A172 (cell line): ENCODE measurements around the genes OTOP3 and SUMO2.

DNA sequence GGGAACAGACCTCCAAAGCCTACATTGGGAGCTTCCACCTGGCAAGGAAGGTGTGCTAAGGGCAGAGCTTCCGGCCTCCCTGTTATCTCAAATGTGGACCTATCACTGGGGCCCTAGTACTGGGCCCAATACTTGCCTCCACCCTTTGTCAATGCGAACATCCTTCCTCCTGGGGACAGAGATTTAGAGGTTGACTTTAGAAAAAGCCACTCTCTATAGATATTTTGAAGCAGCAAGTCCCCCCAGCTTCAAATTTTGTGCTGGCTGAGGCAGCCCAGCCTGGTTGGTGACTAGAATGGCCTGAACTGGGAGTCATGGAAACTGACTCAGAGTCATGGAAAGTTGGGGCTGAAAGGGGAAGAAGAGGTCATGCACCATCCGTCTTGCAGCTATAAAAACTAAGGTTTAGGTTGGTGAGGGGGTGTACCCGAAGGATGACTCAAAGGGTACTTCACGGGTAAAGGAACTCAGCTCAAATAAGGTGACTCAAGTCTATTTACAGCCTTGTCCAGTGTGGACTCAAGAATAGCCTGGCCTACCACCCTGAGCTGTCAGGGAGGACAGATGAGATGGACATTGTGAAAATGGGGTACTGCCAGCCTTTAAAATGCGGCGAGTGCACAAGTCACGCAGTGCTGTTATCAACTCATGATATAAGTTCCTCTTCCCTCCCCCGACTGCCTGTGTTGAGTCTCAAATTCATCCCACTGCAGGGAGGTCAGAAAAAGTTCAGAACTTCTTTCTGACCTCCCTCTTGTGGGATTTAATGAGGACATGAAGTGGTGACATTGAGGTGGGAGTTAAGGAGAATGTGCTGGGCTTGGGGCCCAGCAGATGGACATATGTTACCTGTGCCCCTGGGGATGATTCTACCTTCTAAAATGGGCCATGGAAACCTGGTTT lies 18.6 kb downstream of the CD300LB start:
- RAMPAGE, long total RNA = no peak

DNA sequence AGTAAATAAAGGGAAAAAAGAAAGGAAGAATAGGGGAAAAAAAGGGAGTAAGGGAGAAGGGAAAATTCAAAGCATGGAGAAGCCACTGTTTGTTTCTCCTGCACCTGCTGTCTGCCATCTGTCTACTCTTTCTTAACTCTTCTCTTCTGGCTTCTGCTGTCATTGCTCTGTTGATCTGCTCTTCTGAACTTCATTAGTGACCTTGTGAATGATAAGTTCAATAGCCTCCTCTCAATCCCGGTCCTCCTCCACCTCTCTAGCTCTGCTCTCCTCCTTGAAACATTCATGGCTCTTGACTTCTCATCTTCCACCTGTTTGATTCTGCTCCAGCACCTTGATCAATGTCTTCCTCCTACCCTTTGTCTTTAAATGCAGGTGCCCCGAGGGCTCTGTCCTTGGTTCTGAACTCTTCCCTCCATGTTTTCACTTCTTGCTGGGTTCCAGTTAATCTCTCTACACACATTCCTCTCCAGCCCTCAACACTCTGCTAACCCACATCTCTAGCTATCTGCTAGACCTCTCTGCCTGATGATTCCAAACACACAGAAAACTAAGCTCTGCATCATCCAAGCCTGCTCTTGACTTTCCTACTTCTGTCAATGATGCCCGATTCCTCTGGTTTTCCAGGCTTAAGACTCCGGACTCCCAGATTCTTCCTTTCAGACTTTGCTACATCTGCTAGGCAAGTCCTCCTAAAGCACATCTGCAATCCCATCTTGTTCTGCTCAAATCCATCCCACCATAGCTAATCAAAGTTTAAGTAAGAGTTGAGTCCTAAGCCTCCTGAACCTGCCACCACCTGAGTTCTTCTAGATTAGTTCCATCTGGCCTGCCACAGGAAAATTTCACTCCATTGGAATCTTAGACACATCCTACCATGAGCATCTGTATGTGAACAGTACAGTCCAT lies 13.4 kb downstream of the CD300E start:
- RAMPAGE, long total RNA = no peak

GRCh38 chr17:74663824-74664261 lies 40.3 kb upstream of the CD300E start:
- RAMPAGE, long total RNA = no peak

- RAMPAGE, long total RNA = no peak
These were observed 9.5 kb downstream of the NHERF1 start for GRCh38 chr17:74757555-74758774.

DNA sequence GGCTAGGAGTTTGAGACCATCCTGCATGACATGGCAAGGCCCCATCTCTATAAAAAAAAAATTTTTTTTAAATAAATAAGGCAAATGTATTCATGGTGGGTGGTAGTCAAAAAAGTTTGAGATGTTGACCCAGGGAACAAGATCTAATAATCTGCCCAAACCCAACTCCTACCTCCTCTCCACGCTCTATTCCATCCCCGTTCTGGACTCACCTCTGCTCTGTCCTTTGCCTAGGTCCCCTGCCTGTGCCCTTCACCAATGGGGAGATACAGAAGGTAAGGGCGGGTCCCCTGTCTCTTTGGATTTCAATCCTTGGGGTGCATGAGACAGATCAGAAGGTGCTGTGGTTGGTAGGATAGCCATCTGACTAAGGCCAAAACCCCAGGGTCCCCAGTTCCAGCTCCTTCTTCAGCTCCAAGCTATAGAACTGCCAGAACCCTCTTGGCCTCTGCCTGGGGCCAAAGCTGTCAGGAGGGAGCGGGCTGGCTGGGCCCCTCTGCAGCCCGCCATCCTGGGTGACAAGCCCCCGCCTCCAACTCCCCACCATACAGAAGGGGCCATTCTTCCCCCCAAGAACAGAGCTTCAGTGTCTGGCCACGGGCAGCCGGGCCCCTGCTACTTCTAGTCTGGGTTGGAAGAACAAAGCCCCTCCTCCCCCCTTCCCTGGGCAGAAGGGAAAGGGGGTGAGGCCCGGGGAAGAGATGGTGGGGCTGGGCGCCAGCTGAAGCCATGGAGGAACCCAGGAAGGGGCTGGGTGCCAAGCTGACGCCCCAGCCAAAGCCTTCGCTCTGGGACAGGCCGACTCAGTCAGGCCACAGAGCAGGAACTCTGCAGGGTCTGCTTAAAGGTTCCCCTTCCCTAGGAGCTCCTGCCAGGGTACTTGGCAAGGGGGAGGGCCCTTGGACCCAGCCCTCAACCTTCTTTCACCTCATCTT lies 9.2 kb downstream of the NAT9 start:
- RAMPAGE, long total RNA = no peak

- RAMPAGE, long total RNA = no peak
These were observed 15.1 kb downstream of the TMEM104 start for GRCh38 chr17:74791450-74791820.

- RAMPAGE, long total RNA = no peak
These were observed 12.5 kb downstream of the GRIN2C start for GRCh38 chr17:74847180-74847651.

GRCh38 chr17:74873852-74874060 lies 962 bp upstream of the FDXR start:
- RAMPAGE, long total RNA = no peak

DNA sequence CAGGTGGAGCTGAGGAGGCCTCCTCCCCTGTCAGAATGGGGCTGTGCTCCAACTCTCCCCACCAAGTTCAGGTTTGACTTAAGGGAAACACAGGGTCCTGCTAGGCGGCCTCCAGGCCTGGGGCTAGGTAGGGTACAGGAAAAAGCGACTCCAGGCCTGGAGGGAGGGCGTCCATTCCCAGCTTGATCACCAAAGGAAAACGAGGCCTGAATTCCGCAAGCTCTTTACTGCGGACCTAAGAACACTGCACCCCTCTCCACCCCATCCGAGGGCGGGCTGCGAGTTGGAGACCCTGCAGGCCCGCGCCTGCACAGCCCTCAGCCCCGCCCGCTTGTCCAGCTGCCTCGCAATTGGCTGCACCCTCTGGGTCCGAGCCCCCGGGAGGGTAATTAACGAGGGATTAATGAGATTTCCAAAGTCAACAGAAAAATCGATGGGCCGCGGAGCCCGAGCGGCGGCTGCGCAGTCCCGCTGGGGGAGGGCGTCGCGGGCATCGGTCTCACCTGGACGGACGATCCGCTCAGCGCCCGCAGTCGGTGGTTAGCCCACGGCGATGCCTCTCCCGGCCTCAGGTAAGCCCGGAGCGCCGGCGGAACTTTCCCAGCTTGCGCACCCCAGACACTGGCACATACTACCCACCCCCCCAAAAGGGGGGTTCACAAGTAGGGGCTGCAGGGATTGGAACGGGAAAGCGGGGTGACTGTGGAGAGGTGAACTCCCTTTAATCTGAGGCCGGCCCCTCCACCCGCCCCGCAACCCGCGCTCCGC lies at the start of gene OTOP3:
Gene OTOP3, plus strand, starts transcription at position 530 of the 768 bp plus-strand sequence.
- RAMPAGE, long total RNA = no peak

- RAMPAGE, long total RNA = no peak
These were observed 550 bp downstream of the HID1 start for GRCh38 chr17:74971870-74972548.

DNA sequence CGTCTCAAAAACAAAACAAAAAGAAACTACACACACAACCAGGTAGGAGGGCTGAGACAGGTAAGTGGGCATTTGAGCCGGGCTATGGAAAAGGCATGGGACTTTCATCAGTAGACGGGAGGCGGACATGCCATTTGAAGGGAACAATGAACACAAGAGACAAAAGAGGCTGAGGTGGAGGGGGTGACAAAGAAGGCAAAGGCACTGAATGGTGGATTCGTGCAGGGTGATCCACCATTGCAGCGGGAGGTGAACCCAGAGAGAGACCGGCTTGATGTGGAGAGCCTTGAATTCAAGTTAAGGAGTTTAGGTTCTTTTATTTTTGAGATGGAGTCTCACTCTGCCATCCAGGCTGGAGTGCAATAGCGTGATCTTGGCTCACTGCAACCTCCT lies 9.4 kb downstream of the MRPL58 start:
- RAMPAGE, long total RNA = no peak

DNA sequence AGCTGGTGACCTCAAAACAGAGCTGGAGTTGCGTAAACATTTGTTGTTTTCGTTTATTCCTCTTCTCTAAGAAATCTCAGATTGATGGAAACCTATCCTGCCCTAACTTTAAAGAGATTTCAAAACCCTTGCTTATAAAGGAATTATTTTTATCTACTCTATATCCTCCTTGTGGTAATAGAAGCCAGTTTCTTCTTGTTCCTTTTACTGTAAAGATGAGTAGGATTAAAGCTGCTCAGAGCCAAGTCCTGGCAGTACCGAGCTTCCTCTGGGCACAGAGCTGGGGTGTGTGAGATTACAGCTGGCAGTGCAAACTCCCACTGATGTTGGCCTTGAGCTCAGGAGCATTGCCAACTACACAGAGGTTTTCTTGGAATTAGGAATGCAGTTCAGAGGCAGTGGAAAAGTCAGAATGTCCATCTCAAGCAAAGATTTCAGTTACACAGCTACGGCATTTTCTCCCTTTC lies 1.4 kb downstream of the KCTD2 start:
- RAMPAGE, long total RNA = no peak

DNA sequence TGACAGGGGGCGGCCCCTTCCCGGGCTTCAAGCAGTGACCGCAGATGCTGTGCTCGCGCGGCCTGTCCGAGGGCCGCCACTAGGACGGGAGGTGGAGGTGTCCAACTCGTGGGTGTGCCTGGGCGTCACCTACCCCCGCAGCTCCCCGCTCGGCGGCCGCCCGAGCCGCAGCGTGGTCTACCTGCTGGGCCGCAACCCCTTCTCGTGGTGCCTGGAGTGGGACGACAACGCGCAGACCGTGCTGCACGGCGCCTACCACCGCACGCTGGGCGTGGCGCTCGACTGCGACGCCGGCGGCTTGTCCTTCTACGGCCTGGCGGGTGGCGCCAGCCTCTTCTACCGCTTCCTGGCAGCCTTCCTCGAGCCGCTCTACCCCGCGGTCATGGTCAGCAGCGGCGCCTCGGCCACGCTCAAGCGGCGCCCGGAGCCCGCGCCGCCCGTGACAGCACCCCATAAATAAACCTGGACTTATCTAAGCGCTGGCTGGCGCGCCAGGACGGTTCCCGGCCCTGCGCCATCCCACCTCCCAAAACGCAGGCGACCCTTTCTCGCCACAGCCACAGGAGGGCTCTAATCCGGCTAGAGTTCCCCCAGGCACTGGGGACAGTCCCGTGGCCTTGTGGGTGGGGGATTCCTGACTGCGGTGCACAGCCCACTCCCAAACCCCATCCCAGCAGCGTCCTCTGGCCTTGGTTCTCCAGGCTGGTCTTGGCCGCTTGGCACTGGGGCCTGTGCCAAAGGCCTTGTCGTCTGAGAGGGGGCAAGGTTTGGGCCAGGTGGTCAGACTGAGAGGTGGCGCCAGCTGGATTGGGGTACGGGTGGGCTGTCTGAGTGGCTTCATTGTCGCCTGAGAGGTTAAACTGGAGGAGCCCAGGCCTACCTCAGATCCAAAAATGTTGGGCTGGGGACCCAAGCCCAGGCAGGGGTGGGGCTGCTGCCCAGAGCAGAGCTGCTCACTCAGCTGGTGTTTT lies 10.2 kb upstream of the SLC16A5 start:
- RAMPAGE, long total RNA = no peak

- RAMPAGE, long total RNA = no peak
These were observed 662 bp upstream of the JPT1 start for GRCh38 chr17:75155013-75155334.

DNA sequence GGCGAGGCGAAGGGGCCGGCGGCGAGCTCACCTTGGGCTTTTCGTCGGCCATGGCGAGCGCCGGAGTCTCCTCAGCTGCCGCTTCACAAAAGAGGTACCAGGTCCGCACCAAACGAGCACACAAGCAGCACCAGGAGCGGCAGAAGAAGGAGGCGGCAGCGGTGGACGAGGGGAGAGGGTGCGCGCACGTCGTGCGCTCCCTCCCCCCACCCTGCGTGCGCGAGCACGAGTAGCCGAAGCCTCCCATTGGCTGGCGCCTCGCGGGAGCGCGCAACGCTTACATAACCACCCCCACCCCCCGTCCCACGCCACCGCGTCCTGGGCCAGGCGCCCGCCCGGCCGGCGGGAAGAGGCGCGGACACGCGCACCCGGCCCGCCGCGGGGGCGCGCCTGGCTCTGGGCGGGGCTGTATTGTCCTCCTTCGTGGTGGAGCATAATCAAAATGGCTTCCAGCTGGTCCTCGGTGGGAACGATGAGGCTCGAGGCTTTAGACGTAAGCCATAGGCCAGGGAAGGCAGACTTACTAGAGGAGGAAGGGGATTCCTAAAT lies at the start of gene SUMO2:
Gene SUMO2, minus strand, starts transcription at position 177 of the 549 bp plus-strand sequence.
- RAMPAGE, long total RNA = start-site peak on the minus strand centred at position 161 of the sequence, 124 bp wide, 6,221 and 10,082 reads in 2 replicates

- RAMPAGE, long total RNA = no peak
These were observed 20.0 kb upstream of the SLC25A19 start for GRCh38 chr17:75308982-75309869.

GRCh38 chr17:75317912-75318688 lies 28.9 kb upstream of the SLC25A19 start:
- RAMPAGE, long total RNA = no peak

DNA sequence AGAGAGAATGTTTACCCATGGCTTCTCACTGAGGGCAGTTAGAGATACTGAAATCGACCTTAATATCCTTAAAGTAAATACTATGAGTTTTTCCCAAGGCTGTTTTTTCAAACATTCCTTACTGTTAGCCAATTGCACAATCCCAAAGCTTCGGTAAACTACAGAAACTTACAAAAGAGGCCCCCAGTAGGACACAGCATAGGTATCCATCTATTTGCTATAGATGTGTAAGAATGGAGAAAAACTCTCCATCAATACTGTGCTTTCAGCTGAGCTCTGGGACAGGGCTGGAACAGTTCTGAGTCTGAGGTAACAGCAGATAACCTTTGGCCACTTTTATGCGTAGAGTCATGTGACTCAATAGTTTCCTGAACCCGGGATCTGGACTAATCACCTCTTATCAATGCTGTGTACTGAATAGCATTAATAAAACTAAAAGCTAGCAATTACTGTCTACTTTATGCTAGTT lies 22.4 kb downstream of the GRB2 start:
- RAMPAGE, long total RNA = no peak

DNA sequence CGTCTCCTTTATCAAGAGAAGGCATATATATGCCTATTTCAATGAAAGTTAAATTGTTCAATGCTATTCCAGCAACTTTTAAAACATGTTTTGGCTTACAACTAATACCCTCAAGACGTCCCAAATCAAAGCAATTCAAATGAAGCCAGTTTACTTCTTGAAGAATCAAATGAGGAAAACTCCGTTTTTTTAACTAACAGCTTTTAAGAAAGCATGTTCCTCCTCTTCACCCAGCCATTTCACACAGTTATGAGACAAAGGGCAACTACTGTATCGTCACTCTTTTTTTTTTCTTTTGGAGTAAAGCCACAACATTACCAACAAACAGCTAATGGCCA lies 14.7 kb downstream of the GRB2 start:
- RAMPAGE, long total RNA = no peak

DNA sequence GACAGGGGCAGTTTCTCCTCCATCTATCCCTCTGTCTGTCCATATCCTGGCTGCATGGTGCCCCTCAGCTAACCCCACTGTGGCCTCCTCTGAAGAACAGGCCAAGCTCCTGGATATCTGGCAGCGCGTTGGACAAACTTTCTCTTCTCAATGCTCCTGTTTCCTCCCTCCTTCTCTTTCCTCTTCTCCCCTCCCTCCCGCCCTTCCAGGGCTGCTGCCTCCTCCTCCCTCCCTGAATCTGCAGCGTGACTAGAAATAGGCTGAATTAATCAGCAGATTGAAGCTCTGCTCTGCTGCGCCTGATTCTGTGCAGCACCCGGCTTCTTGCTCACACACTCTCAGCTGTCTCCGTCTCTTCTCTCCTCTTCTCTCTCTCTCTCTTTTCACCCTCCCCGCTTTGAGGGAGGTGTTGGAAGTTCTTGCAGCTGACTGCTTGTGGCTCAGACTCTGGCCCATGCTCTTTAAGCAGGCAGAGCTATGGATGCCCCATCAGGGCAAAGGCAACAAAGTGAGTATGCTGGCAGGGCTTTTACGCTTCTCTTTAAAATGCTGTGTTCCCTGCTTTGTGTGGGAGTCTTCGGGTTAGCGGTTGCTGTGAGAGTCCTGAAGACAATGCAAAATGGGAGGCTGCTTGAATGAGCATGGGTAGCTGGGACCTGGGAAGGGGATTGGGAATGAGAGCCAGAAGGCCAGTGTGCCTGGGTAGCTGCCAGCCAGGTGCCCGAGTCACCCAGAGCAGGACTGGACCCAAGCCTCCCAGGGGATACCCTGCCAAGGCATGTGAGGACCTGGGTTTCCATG lies 20.0 kb downstream of the TMEM94 start:
- RAMPAGE, long total RNA = no peak